Bronchial lymph node (tissue), 1 donor: ENCODE data around the gene ABHD12.

DNA sequence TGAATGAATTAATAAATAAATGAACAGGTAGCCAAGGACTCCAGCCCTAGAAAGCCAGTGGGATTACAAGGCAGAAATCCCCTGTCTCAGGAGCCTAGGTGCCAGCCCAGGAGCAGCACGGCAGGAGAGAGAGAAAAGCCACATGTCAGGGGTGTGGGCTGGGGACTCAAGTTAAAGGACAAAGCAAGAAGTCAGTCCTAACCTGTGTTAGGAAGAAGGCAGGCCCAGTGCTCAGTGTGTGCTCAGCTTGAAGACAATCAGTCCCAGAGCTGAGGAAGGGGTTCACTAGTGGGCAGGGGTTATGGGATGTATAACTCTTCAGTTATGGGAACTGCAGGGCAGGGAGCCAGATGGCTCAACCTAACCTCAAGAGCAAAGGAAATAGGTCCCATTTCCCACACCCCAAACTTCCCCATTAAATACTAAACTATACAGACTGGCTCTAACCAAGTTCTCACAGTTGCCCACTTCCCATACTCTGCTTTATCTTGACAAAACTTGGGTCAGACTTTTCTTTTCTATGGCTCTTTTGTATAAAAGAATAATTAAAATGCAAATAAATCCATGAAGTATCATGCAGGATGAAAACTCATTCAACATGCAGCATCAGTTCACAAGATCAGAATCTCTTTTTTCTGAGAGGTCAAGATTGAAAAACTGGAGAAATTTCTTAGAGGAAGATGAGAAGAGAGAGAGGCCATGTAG lies 7.4 kb upstream of the SSTR4 start:
- PRO-cap, result no peak

DNA sequence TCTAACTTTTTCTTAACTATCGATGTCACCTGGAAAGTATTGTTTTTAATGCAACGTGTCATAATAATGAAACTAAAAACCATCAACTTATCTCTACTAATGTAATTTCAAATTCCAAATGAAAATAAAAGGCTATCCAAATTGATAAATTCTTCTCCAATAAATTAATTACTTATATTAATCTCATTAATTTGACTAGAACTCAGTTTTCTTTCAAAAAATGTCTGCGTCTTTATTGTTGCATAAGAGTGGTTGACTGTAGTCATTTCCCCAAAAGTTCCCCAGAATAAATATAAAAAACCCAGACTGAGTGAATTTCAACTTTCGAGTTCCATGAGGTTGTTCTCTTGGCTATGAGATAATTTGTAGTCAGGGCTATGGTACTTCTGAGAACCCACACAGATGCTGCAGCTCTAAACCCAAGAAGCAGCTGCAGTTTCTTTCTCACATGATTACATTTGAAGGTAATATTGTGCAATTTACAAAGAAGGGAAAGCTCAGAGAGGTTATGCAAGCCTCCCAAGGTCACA lies 29.5 kb upstream of the CD93 start:
- PRO-cap, result no peak

- PRO-cap, result no peak
Observed at GRCh38 chr20:23116712-23117466, 30.8 kb upstream of the CD93 start.

- PRO-cap, result no peak
Observed at GRCh38 chr20:23140866-23141459, 54.8 kb upstream of the CD93 start.

- PRO-cap, result no peak
Observed at GRCh38 chr20:23142148-23142890, 56.2 kb upstream of the CD93 start.

GRCh38 chr20:23164017-23164707 lies 78.0 kb upstream of the CD93 start:
- PRO-cap, result no peak

DNA sequence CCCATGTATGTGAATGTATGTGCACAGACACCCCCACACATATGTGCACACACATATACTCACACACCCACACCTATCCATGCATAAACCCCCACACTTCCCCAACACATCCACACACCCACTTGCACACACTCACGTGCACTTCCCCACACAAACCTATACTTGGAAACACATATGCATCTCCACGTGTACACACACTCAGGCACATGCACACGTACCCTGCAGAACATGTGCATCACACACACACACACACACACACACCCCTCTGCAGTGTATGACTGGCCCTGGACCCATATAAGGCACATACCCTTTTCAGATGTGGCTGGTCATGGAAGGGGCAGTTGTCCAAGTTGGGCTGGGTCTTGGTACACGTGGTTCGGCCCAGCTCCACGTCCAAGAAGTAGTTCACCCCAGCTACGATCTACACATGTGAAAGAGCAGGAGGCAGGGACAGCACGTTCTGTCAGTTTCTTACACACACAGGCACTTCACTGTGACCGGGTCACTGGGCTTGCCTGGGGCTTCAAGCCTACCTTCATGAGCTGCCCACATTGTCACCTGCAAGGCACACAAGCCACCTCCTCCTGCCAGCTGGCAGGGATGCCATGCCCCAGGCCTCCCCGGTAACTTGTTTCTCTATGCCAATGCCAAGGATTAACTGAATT lies 2.7 kb downstream of the CST3 start:
- PRO-cap, result unidirectional peak, plus-strand start at position 428 of the sequence

- PRO-cap, result no peak
Observed at GRCh38 chr20:24389663-24390284, 79.7 kb upstream of the SYNDIG1 start.

DNA sequence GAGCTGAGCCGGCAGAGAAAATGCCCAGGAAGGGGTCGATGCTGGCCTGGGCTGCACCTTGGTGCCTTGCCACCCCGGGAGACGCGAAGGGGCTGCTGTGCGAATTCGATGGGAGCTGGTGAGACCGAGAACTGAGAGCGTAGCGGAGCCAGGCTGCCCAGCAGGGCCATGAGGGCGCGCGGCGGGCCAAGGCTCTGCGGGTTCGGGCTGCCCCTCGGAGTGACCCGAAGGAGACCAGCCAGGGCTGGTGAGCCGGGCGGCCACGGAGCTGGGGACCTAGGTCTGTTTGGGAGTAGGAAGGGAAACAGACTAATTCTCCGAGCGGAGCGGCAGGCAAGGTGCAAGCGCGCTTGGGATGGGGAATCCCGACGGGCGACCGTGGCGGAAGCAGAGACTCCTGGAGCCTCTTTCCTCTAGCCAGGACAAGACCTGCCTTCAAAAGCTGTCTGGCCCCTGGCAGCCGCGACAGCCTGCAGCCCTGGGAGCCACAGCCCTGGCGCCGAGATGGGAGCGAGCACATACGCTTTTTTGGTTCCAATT lies 628 bp downstream of the SYNDIG1 start:
- PRO-cap, result no peak

GRCh38 chr20:24949738-24950671 lies 936 bp downstream of the CST7 start:
- PRO-cap, result bidirectional peak, plus-strand start at chr20:24950322, minus-strand start at chr20:24950258

GRCh38 chr20:24977685-24978378 lies 14.7 kb downstream of the APMAP start:
- PRO-cap, result no peak

GRCh38 chr20:24990654-24991267 lies 1.8 kb downstream of the APMAP start:
- PRO-cap, result no peak

GRCh38 chr20:25044485-25045545 lies 13.1 kb downstream of the ACSS1 start:
- PRO-cap, result no peak

- PRO-cap, result no peak
Observed at GRCh38 chr20:25221592-25222540, 26.0 kb upstream of the PYGB start.

GRCh38 chr20:25227490-25228026 lies 20.3 kb upstream of the PYGB start:
- PRO-cap, result no peak

- PRO-cap, result unidirectional peak, minus-strand start at chr20:25247548
Observed at GRCh38 chr20:25247049-25247875, 623 bp upstream of the PYGB start.

DNA sequence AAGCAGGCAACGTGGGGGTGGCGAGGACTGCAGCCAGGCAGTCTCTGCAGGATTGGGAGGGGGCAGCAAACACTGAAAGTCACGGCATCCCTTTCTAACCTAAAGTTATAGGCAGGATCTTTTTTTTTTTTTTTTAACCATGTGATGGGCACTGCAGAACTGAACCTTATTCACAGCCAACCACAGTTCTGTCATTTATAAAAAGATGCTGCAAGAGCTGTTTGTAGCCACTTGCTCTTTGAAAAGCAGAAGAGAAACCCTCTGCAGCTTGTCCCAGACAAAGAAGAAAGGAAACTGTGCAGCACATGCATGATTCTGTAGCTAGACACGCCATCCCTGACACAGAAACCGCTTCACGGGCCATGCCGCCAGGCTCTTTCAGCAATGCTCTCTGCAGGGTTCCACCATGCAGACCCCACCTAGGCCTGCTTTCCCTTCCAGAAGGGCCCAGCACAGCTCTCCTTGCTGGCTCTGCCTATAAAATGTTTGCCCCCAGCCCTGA lies 70.7 kb downstream of the PYGB start:
- PRO-cap, result no peak

DNA sequence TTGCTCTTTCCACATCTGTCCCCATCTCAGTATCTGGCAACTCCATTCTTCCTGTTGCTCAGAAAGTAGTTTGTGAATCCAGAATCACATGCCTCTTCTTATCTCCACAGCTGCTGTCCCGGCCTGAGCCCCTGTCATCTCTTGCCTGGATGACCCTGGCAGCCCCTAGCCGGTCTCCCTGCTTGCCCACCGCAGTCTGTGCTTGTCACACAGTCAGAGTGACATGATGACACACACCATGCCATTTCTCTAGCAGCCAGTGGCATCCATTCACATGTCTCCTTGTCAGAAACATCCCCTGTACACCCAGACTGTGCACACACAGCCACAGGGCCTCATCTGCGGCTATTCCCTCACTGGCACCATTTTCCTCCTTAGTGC lies 9.7 kb downstream of the ABHD12 start:
- PRO-cap, result no peak

GRCh38 chr20:25389950-25390911 lies at the start of gene ABHD12:
ABHD12 (minus strand) TSS chr20:25390835.
- PRO-cap, result bidirectional peak, plus-strand start at chr20:25390354, minus-strand start at chr20:25390067; unidirectional peak, plus-strand start at chr20:25390531; bidirectional peak, plus-strand start at chr20:25391002, minus-strand start at chr20:25390815

DNA sequence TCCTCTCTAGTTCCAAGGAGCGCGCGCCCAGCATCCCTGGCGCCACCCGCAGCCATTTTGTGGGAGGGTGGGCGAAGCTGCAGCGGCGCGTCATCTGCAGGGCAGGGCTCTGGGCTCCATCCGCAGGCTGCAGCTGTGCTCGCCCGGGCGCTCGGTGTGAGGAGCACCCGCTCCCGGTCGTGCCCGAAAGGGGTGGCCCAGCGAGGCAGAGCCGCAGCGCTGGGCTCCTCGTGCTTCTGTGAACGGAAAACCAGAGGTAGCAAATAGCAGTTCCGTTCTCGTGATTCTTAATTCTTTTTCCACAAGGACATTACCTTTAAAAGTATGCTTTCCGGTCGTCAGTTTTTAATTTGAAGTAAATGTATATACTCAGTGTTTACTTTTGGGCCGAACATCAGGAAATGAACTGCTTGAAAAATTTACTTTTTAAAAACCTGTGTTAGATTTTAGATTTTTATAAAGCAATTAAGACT lies 344 bp upstream of the ABHD12 start:
- PRO-cap, result bidirectional peak, plus-strand start at position 60 of the sequence, minus-strand start outside the sequence